Ovary (tissue), 7 donors: ENCODE measurements around a stretch of chr7.

GRCh38 chr7:149707094-149707864 lies 7.5 kb upstream of the KRBA1 start:
- PRO-cap, 7 experiments, result peak in 1 of 7 experiments; most common plus-strand start chr7:149707665 (in 1)
- RAMPAGE, long total RNA, 2 experiments, result no peak in any of the 2 experiments

- PRO-cap, 7 experiments, result no peak in any of the 7 experiments
- RAMPAGE, long total RNA, 2 experiments, result no peak in any of the 2 experiments
These were observed 5.0 kb downstream of the KRBA1 start for GRCh38 chr7:149719779-149720198.

GRCh38 chr7:149770883-149771455 lies 2.4 kb downstream of the ZNF467 start:
- PRO-cap, 7 experiments, result no peak in any of the 7 experiments
- RAMPAGE, long total RNA, 2 experiments, result no peak in any of the 2 experiments

DNA sequence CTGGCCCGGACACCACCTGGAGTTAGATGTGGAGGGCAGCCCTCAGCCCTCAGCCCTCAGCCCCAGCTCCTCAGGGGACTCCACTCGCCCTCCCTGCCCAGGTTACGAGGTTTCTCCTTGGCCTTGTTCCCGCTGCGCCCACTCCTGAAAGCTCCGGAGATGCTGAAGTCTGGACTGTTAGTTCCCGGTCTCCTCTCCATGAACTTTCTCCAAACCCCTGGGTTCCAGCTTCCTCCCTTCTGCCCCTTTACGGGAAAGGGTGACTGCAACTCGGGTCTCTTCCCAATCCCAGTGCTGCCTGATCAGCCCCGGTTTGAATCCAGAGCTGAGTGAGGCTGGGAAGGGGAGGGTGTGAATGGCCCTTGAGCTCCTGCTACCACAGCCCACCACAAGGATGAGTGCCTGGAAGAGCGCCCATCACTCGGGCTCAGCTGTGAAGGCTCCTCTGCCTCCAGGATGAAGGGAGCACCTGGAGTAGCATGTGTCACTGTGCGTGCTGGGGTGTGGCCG lies 824 bp upstream of the ZNF467 start:
- PRO-cap, 7 experiments, result no peak in any of the 7 experiments
- RAMPAGE, long total RNA, 2 experiments, result no peak in any of the 2 experiments

- PRO-cap, 7 experiments, result no peak in any of the 7 experiments
- RAMPAGE, long total RNA, 2 experiments, result no peak in any of the 2 experiments
These were observed 16.8 kb upstream of the ZNF467 start for GRCh38 chr7:149790084-149790645.

- PRO-cap, 7 experiments, result no peak in any of the 7 experiments
- RAMPAGE, long total RNA, 2 experiments, result no peak in any of the 2 experiments
These were observed 3.7 kb upstream of the ATP6V0E2 start for GRCh38 chr7:149869895-149870613.

DNA sequence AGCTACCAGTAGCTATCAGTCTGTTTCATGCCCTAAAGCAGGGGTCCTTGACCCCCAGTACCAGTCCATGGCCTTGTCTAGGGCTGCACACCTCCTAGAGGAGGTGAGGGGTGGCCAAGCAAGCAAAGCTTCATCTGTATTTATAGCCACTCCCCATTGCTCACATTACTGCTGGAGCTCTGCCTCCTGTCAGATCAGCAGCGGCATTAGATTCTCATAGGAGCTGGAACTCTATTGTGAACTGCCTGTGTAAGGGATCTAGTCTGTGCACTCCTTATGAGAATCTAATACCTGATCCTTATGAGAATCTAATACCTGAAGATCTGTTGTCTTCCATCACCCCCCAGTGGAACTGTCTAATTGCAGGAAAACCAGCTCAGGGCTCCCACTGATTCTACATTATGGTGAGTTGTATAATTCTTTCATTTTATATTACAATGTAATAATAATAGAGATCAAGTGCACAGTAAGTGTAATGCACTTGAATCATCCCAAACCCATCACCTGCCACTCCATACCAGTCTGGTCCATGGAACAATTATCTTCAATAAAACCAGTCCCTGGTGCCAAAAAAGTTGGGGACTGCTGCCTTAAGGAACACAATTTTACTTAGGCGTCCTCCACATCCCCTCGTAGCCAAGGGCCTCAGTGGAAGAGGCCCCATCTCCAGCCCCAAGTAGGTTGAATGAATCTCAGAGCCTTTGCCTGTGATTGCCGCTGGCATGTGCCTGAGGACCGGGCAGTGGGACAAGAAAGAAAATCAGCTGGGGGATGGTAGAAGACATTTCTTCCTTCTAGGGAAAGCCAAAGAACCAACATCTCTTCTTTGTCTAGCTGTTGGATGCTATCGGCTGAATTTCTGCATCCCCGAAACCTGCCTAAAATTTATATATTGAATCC lies 154.8 kb upstream of the LRRC61 start:
- PRO-cap, 7 experiments, result no peak in any of the 7 experiments
- RAMPAGE, long total RNA, 2 experiments, result no peak in any of the 2 experiments

- PRO-cap, 7 experiments, result no peak in any of the 7 experiments
- RAMPAGE, long total RNA, 2 experiments, result no peak in any of the 2 experiments
These were observed 4.7 kb downstream of the RARRES2 start for GRCh38 chr7:150336809-150337034.

DNA sequence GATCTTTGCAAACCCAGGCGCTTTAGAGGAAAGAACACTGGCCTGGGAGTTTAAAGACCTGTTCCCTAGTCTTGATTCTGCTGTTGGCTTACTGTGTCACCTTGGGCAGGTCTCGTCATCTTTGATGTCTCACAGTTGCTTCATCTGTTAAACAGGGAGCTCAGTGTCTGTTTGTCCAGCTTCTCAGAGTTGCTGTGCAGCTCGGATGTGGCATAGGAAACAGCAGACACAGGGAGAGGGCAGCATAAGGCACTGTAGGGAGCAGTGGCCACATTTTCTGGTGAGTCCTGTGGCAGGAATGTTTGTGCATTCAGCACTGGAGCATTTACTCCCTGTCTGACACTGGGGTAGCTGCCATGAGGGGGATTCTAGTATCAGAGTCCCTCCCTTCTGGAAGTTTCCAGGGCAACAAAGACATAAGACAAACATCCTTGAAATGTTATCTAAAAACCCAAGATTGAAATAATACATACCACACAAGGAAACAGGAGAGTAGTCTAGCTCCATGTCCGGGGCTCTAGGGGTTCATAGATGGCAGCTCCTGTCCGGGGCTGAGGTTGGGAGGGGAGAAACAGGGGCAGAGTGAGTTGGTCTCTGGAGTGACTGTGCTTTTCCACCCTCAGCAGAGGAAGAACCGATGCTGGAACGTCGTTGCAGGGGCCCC lies 2.1 kb downstream of the REPIN1 start:
- PRO-cap, 7 experiments, result peak in 1 of 7 experiments; most common plus-strand start position 470 of the sequence (in 1)
- RAMPAGE, long total RNA, 2 experiments, result no peak in any of the 2 experiments

DNA sequence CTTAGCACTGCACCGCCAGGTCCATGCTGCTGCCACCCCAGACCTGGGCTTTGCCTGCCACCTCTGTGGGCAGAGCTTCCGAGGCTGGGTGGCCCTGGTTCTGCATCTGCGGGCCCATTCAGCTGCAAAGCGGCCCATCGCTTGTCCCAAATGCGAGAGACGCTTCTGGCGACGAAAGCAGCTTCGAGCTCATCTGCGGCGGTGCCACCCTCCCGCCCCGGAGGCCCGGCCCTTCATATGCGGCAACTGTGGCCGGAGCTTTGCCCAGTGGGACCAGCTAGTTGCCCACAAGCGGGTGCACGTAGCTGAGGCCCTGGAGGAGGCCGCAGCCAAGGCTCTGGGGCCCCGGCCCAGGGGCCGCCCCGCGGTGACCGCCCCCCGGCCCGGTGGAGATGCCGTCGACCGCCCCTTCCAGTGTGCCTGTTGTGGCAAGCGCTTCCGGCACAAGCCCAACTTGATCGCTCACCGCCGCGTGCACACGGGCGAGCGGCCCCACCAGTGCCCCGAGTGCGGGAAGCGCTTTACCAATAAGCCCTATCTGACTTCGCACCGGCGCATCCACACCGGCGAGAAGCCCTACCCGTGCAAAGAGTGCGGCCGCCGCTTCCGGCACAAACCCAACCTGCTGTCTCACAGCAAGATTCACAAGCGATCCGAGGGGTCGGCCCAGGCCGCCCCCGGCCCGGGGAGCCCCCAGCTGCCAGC lies 3.1 kb downstream of the REPIN1 start:
- PRO-cap, 7 experiments, result no peak in any of the 7 experiments
- RAMPAGE, long total RNA, 2 experiments, result no peak in any of the 2 experiments

GRCh38 chr7:150377591-150378843 lies 1.1 kb upstream of the ZNF775 start:
- PRO-cap, 7 experiments, result peak in 6 of 7 experiments; most common plus-strand start chr7:150378438 (in 6); most common minus-strand start chr7:150378271 (in 1)
- RAMPAGE, long total RNA, 2 experiments, result no peak in any of the 2 experiments

DNA sequence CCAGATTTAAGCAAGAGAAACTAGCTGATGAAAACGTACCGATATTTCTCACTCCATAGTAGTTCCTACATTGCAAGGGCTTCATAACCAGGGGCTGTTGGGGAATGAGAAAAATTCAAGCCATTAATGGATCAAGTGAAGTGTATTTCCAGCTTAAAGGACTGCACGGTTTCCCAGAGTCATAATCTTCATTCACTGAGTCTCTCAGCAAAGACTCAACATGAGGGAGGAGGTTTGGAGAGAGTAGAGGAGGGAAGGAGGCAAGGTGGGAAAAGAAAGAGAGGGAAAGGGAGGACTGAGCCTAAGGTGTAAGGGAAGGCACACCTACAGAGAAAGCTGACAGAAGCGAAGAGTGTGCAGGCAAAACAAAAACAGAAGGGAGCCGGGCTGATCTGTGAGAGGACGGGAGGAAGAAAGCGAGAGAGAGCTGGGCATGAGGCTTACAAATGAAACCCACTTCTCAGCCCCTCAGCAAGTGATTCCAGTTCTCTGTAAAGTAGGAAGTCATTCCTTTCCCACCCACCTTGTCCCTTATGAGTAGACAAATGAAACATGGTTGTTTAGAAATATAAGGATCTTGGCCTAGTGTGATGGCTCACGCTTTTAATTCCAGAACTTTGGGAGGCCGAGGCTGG lies 694 bp downstream of the GIMAP2 start:
- PRO-cap, 7 experiments, result no peak in any of the 7 experiments
- RAMPAGE, long total RNA, 2 experiments, result no peak in any of the 2 experiments

- PRO-cap, 7 experiments, result peak in 1 of 7 experiments; most common plus-strand start chr7:150718066 (in 1); most common minus-strand start chr7:150717853 (in 1)
- RAMPAGE, long total RNA, 2 experiments, result no peak in any of the 2 experiments
These were observed 1.4 kb downstream of the GIMAP1 start for GRCh38 chr7:150717603-150718467.

DNA sequence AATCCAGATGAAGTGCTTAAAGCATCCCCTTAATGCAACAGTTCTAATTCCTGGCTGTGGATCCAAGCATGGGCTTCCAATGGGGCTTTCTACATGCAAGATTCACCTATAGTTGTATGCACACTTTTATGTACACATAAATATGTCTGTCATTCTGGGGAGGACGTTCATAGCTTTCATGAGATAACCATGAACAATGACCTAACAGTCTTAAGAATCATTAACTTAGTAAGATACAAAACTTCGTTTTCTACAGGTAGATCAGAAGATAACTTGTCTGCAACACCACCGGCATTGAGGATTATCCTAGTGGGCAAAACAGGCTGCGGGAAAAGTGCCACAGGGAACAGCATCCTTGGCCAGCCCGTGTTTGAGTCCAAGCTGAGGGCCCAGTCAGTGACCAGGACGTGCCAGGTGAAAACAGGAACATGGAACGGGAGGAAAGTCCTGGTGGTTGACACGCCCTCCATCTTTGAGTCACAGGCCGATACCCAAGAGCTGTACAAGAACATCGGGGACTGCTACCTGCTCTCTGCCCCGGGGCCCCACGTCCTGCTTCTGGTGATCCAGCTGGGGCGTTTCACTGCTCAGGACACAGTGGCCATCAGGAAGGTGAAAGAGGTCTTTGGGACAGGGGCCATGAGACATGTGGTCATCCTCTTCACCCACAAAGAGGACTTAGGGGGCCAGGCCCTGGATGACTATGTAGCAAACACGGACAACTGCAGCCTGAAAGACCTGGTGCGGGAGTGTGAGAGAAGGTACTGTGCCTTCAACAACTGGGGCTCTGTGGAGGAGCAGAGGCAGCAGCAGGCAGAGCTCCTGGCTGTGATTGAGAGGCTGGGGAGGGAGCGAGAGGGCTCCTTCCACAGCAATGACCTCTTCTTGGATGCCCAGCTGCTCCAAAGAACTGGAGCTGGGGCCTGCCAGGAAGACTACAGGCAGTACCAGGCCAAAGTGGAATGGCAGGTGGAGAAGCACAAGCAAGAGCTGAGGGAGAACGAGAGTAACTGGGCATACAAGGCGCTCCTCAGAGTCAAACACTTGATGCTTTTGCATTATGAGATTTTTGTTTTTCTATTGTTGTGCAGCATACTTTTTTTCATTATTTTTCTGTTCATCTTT lies 5.1 kb downstream of the GIMAP5 start:
- PRO-cap, 7 experiments, result no peak in any of the 7 experiments
- RAMPAGE, long total RNA, 2 experiments, result no peak in any of the 2 experiments

DNA sequence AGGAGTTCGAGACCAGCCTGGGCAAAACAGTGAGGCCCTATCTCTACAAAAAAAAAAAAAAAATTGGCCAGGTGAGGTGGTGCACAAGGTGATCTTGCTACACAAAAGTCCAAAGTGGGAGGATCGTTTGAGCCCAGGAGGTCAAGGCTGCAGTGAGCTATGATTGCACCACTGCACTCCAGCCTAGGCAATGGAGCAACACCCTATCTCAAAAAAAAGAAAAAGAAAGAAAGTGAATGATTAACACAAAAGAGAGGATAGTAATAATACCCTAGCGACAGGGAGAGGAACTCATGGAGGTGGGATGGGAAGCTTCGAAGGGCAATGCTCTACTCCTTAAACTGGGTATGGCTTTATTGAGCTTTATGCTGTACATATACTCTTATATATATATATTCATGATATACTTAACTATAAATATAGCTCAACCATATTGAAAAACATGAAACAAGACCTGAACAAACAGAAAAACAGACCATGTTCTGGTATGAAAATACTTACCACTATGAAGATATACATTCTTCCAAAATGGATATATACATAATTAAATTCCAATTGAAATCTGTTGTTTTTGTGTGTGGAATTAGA lies 30.3 kb downstream of the TMEM176B start:
- PRO-cap, 7 experiments, result no peak in any of the 7 experiments
- RAMPAGE, long total RNA, 2 experiments, result no peak in any of the 2 experiments

GRCh38 chr7:150787345-150788328 lies 12.5 kb downstream of the TMEM176B start:
- PRO-cap, 7 experiments, result peak in 1 of 7 experiments; most common plus-strand start chr7:150787636 (in 1)
- RAMPAGE, long total RNA, 2 experiments, result no peak in any of the 2 experiments

GRCh38 chr7:150993248-150994022 lies 2.6 kb downstream of the NOS3 start:
- PRO-cap, 7 experiments, result peak in 3 of 7 experiments; most common plus-strand start chr7:150993782 (in 3); most common minus-strand start chr7:150993588 (in 1)
- RAMPAGE, long total RNA, 2 experiments, result start-site peak on the plus strand in 1 of 2 experiments, at chr7:150993750-150993779 at its widest, 13 reads per replicate

- PRO-cap, 7 experiments, result no peak in any of the 7 experiments
- RAMPAGE, long total RNA, 2 experiments, result no peak in any of the 2 experiments
These were observed 8.7 kb downstream of the ATG9B start for GRCh38 chr7:151015535-151016038.

GRCh38 chr7:151019075-151019379 lies 5.3 kb downstream of the ATG9B start:
- PRO-cap, 7 experiments, result no peak in any of the 7 experiments
- RAMPAGE, long total RNA, 2 experiments, result no peak in any of the 2 experiments

- PRO-cap, 7 experiments, result no peak in any of the 7 experiments
- RAMPAGE, long total RNA, 2 experiments, result no peak in any of the 2 experiments
These were observed 1.7 kb upstream of the ABCB8 start for GRCh38 chr7:151026550-151027038.